Left lung (tissue), 1 donor: ENCODE measurements around a stretch of chr3.

- PRO-cap: no peak
Observed at GRCh38 chr3:72821870-72822528, 26.2 kb downstream of the SHQ1 start.

DNA sequence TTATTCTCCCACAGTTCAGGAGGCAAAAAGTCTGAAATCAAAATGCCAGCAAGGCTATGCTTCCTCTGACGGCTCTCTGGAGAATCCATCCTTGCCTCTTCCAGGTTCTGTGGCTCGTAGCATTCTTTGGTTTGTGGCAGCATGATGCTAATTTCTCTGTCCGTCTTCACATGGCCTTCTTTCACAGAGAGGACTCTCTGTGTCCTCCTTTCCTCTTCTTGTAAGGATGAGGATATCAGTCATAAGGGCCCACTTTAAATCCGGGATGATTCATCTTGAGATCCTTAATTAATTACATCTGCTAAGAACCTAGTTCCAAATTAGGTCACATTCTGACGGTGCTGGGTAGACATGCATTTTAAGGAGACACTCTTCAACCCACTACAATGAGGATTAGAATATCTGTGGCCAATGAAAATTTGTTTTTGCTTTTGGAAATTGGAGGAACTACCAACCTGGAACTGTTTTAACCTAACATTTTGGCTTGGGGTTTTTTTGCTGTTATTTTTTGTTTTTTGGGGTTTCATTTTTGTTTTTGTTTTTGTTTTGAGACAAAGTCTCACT, 15.6 kb upstream of the GXYLT2 start:
- PRO-cap: no peak

GRCh38 chr3:73101001-73101421, 39.6 kb downstream of the EBLN2 start:
- PRO-cap: no peak

GRCh38 chr3:73488181-73488740, 136.5 kb downstream of the PDZRN3 start:
- PRO-cap: no peak

DNA sequence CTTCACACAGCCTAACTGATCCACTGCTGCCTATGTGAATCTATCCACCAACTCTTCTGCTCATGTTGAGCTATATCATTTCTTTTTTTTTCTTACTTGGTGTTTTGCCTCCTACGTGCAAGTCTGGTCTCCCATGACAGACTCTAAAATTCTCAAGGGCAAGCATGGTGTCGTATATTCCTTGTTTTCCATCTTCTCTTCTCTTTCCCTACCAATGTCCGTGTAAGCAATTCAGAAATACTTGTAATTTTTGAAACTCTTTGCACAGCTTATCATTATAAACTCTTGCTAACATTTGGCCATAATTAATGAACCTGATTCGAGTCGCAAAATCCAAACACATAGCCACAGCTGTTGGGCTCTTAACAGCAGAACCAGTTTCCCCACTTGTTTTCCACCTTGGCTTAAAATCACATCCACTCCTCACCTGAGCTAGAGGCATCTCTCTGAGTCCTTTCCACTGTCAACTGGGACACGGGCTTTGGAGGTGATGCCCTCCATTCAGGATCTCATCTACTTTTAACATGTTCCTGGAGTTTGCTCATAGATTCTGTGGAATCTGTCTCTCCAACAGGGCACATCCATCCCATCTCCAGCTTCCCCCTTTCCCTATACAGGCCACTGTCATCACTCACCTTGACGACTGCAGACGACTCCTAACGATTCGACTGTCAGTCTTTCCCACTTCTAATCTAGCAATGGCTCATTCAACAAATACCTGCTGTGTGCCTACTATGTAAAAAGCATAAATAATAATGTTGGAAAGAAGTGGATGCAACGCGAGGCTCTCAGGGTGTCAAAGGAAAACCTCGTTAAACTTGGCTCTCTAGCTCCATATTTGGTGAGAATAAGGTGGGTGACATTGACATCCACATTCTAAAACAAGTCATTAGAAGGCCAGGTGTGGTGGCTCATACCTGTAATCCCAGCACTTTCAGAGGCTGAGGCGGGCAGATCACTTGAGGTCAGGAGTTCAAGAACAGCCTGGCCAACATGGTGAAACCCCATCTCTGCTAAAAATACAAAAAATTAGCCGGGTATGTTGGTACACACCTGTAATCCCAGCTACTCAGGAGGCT, 123.6 kb downstream of the PDZRN3 start:
- PRO-cap: no peak

- PRO-cap: no peak
Observed at GRCh38 chr3:73504909-73505155, 119.9 kb downstream of the PDZRN3 start.

GRCh38 chr3:73516720-73517358, 107.9 kb downstream of the PDZRN3 start:
- PRO-cap: no peak

DNA sequence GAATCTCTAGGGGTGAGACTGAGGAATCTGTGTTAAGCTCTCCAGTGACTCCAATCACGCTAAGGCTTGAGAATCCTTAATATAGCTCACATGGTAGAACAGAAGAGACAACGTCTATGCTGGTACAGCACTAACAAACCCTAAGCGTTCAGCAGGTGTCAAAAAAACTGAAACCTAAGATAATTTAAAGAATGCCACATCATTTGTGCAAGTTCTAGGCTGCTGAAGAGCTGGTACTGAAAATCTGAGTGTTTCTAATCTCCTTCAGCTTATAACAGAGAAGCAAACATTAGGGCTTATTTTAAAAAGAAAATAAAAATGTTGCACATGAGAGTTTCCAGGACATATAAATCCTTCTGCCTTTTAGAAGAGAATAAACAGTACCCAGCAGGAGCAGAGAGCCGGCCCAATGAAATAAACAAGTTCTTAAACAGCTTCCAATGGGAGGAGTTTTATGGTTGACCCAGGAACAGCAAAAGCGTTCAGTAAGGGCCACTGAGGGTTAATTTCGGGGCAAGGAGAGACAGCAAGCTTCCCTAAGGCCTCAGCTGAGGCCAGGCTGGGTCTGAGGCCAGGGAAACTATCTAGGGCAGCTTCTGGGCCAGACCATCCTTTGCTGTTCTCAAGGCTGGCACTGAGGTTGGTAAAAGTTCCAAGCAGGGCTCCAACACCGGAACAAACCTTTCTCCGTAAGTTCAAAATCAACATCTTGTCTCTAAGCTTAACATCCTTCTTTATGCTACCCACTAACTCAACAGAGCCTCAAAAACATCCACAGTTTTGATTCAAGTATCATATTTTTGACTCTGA, 3.4 kb downstream of the PDZRN3 start:
- PRO-cap: no peak

- PRO-cap: no peak
Observed at GRCh38 chr3:73719893-73720292, 95.2 kb upstream of the PDZRN3 start.

DNA sequence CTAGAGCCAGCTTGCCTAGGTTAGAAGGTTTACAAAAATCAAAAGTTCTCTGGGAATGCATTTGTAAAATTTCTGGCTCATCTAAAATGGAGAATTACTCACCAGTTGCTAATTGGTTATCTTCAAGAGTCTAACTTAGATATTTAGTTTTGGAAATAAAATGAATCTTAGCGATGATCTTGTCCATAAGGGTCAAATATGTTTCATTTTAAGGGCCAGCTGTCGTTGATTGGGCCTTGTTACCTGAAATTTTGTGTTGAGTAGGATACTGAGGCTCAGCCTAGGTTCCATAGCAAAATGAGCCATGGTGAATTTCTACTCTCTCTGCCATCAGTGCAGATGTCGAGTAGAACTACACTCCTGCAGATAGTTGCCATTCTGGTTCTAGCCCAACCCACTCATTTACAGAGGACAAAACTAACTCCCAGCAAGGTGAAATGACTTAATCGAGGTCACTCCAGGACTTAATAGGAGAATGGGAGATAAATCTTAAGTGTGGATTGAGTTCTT, 393.8 kb upstream of the PDZRN3 start:
- PRO-cap: no peak

DNA sequence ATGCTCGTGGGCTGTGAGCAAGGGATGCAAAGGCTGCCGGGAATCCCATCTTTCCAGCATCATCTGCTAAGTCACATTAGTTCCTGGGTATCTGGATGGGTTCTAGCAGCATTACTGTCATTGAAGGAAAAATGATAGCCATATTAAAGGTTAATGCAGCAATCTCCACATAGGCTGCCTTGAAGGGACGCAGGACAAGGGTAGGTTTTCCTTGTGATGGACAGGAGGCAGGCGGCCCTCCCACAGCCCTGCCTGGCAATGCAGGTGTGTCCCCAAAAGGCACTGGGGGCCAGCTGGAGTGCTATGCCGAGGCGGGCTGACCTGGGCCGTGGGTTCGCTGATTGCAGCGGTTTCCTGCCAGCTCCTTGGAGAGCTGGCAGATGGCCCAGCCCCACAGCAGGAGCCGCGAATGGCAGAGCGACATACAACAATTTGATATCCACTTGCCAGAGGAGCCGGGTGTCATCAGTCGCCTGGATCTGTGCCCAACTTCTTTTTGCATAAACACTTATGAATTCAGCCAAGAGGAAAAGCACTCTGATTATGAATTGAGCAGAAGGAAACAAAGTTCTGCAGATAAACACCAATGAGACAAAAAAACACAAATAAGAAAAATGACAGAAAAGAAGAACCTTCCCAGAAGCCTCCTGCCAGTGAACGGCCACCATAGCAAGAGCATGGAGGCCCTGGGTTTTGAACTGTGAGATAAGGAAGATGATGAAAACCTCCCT, 210.8 kb upstream of the FRG2C start:
- PRO-cap: no peak

GRCh38 chr3:81744261-81744793, 17.1 kb downstream of the GBE1 start:
- PRO-cap: no peak

- PRO-cap: no peak
Observed at GRCh38 chr3:81758381-81758645, 3.1 kb downstream of the GBE1 start.

DNA sequence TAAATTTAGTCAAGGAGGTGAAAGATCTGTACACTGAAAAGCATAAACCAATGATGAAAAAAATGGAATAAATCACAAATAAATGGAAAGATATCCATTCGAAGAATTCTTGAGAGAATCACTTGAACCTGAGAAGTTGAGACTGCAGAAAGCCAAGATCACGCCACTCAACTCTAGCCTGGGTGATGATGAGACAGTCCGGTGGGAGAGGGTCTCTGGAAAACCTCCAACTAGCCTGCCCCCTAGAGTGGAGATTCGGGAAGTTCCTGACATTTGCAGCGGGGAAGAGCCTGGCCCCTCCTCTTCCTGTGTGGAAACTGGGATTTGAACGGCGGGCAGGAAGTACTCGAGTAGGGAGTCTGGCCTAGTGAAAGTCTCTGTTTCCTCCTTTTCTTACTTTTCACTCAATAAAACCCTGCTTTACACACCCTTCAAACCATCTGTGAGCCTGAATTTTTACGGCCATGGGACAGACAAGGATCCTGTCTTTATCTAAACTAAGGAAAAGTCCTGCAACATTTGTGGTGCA, 224.5 kb upstream of the GBE1 start:
- PRO-cap: no peak

- PRO-cap: no peak
Observed at GRCh38 chr3:83687412-83687611, 1271.5 kb upstream of the CADM2 start.

DNA sequence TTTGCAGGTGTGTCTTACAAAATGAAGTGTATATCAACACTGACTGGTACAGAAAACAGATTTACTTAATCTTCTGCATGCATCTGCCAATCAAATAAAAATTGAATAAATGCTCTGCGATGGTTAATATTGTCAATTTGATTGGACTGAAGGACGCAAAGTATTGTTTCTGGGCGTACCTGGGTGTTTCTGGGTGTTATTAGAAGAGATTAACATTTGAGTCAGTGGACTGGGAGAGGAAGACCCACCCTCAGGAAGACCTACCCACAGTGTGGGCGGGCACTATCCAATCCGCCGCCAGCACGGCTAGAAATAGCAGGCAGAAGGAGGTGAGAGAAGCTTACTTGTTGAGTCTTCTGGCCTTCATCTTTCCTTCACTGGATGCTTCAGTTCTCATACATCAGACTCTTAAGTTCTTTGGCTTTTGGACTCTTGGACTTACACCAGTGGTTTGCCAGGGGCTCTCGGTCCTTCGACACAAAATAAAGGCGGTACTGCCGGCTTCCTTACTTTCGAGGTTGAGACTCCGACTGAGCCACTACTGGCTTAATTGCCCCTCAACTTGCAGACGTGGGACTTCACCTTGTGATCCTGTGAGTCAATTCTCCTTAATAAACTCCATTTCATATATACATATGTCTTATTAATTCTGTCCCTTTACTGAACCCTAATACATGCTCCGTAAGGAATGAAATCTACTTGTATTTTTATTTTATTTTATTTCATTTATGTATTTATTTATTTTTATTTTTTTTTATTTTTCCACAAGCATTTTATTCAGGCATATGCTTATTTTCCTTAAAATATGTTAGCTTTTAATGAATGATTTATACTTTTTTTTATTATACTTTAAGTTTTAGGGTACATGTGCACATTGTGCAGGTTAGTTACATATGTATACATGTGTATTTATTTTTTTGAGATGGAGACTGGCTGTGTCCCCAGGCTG, 654.5 kb upstream of the CADM2 start:
- PRO-cap: no peak

- PRO-cap: no peak
Observed at GRCh38 chr3:86936925-86937617, 53.9 kb downstream of the VGLL3 start.

- PRO-cap: unidirectional peak, minus-strand start at chr3:86985053
Observed at GRCh38 chr3:86984811-86985346, 6.1 kb downstream of the VGLL3 start.

DNA sequence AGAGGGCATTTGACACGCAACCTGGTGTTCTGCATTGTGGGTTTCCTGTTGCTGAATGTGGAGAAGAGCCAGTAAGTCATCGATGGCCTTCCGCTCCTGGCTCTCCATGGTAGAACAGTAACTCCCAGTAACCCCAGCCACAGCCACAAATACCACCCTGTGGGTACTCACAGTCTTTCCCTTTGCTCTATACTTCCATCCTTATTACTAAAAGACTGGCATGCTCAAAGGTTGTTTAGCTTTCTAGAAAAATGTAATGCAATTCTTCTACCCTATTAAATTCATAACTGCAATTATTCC, 61.4 kb downstream of the CGGBP1 start:
- PRO-cap: no peak

GRCh38 chr3:88054881-88055734, 3.7 kb downstream of the CGGBP1 start:
- PRO-cap: unidirectional peak, minus-strand start at chr3:88055195